H7 (cell line): ENCODE measurements around a stretch of chr6.

GRCh38 chr6:136546425-136547026, 3.7 kb downstream of the MAP7 start:
- RAMPAGE, long total RNA, result no peak

DNA sequence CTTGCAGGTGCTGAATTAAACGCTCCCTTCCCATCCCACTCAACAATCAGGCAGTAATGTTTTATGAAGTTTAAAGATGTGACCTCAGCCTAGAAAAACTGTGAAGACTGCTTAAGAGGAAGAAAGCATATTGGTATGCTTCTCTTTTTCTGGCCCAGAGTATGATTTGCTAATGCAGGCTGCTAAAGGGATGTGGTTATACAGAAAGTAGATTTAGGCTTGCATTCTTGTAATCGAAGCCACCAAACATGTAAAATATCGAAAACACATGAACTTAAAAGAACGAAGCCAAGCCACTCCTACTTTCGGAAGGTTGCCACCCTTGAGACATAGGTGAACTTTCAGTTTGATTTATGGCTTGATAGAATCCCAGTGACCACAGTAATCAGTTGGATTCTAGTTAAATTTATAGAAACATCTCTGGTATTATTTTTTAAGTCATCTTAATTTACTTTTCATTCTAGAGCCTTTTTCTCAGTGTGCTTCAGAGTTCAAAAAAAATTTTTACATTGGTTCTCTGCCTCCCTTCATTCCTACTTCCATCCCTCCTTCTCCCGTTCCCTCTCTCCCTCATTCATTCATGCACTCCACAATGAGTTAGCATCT, 40.6 kb downstream of the MAP3K5 start:
- RAMPAGE, long total RNA, result no peak

DNA sequence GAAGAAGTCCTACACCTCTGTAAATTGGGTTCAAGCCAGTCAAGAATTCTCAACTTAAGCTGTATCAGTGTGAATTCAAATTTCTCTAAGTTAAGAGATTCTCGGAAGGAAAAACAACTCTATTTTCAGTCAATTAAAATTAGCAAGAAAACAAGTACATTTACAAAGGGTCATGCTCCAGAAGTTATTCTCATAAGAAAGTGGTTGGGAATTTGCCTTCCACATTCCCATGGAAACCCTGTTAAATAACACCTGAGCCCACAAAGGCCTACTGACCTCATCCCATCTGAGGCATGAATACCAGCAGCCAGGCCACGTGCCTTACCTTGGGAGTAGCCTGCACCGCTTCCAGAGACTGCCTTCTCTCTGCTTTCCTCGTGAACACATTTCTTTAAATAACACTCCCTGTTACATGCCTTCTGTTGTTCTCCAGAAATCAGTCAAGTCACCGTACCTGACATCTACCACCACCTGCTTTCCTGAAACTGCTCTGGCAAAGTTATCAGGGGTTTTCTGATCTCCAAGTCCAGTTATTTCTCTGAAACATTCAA, 19.3 kb downstream of the MAP3K5 start:
- RAMPAGE, long total RNA, result no peak

- RAMPAGE, long total RNA, result no peak
These were observed 18.8 kb downstream of the MAP3K5 start for GRCh38 chr6:136773509-136773834.

- RAMPAGE, long total RNA, result no peak
These were observed 7.4 kb upstream of the IFNGR1 start for GRCh38 chr6:137226642-137227013.

GRCh38 chr6:137416650-137417240, 77.4 kb downstream of the OLIG3 start:
- RAMPAGE, long total RNA, result no peak

DNA sequence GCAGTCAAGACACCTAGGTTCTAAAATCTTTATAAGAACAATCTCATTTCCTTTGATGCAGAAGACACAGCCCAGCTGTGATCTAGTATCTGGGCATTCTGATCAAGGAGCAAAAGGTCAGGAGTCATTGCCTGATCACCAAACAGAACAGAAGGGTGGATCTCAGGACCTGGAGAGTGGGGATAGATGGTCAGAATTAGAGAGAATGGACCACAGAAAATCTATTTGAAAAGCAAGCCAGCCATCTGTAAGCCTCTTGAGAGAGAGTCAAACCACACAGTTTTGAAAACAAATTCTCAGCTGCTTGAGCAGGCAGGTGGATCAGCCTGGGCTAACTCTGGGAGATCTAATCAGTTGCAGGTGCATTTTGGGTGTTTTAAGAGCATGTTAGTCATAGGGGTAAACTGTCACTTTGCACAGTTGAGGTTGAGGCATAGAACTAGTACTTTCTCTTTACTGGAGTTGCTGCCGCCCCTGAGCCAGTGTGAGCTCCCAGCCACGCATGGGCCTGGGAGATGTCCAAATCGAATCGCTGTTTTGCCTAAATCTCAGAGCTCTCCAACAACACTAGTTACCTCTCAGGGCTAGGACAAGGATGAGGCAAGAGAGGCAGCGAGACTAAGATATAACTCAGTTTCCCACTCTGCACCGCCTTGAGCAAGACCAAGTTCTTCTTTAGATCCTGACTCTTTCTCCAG, 130.7 kb upstream of the TNFAIP3 start:
- RAMPAGE, long total RNA, result no peak

GRCh38 chr6:137792686-137792992, 74.4 kb upstream of the TNFAIP3 start:
- RAMPAGE, long total RNA, result no peak

GRCh38 chr6:137811162-137811780, 55.8 kb upstream of the TNFAIP3 start:
- RAMPAGE, long total RNA, result no peak

- RAMPAGE, long total RNA, result no peak
These were observed 55.2 kb upstream of the TNFAIP3 start for GRCh38 chr6:137811892-137812278.

- RAMPAGE, long total RNA, result no peak
These were observed 17.8 kb upstream of the TNFAIP3 start for GRCh38 chr6:137849214-137849771.

DNA sequence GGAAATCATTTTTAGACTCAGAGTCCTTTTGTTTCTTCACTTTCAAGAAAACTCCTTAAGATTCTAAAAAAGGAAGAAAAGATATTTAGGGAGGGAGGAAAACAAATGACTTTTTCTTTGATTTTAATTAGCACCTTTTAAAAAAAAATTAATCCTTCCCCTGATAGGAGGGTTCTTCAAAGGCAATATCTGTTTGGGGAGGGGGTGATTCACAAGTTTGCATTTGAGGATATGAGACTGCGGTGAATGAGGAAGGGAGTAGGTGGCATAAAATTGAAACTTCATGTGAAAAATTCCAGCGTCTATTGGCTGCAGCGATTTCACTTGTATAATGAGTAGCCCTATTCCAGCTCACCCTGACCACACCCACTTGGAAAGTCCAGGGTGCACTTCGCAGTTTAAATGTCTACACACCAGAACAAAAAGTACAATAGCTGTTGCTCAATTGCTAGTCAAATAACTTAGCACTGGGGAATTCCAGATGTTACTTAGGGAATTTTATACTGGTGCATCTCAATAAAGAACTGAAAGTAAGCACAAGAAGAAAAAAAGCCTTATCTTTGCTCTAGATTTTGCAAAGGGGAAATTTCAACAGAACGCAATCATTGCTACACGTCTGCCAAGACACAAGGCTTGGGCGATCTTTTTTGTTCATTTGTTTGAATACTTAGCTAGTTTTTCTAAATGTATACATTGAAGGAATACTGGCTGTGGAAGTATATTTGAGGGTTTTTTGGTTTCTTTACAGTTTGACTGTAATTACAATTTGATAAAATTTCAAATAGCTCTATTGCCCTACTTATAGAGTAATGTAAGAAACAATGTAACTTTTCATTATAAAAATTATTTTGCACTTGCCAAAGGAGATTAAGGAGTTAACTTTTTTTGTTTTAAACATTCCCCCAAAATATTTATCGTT, 6.3 kb downstream of the TNFAIP3 start:
- RAMPAGE, long total RNA, result no peak

- RAMPAGE, long total RNA, result no peak
These were observed 7.6 kb downstream of the TNFAIP3 start for GRCh38 chr6:137874750-137875011.

GRCh38 chr6:137904341-137904831, 37.3 kb downstream of the TNFAIP3 start:
- RAMPAGE, long total RNA, result no peak

GRCh38 chr6:137975189-137975630, 108.2 kb downstream of the TNFAIP3 start:
- RAMPAGE, long total RNA, result no peak

- RAMPAGE, long total RNA, result no peak
These were observed 1.0 kb upstream of the PERP start for GRCh38 chr6:138108272-138108614.

DNA sequence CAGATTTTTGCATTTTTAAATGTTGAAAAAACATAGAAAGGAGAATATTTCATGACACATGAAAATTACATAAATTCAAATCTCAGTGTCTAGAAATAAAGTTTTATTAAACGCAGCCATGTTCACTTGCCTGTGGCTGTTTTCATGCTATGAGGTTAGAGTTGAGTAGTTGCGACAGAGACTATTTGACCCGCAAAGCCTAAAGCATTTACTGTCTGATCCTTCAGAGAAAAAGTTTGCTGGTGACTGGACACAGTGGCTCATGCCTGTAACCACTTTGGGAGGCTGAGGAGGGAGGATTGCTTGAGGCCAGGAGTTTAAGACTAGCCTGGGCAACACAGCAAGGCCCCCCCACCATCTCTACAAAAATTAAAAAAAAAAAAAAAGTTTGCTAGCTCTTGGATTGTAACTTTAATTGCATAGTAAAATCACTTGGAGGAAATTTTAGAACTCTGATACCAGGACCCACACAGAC, 9.2 kb downstream of the SMIM28 start:
- RAMPAGE, long total RNA, result no peak

DNA sequence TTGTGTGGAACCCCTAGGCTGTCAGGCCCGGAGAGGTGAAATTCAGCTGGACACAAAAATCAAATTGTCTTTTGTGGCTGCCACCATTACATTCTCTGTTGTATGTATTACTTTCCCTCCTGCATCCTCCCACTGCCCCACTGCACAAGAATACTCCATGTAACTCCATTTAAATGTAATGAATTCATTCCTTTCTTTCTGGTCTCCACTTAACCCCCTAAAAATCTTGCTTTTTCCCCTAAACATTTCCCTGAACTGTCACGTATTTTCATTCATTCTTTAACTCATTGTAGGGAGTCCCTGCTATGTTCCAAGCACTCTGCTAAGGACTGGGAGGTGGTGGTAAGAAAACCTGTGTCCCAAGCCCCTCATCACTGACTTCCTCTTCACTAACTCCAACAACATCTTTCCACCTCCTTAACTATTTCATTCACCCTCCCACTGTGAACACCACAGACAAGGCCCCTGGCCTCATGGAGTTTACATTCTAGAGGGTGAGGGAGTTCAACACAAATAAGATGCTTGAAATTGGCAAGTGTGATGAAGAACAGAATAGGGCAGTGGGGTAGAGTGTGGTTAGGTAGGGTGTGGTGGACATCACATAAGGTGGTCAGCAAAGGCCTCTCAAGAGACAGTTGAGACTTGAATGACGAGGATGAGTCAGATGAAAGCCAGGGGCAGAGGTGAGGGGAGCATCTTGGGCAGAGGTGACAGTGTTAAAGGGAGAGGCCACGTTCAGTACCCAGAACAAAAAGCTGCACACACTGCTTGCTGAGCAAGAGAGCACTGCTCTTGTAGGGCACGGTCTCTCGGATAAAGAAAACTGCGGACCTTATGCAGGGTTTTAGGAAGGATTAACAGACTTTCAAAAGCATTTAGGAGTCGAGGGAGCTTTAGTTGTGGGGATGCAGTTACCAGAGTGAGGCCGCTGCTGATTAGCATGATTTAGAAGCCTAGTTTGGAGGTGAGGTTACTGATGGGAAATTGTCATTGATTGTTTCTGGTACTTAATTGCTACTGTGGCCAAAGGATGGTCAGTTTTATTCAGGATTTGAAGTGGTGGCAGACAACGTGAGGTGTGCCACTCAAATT, 9.8 kb downstream of the HEBP2 start:
- RAMPAGE, long total RNA, result no peak

GRCh38 chr6:138497260-138497729, 2.0 kb downstream of the NHSL1 start:
- RAMPAGE, long total RNA, result no peak

- RAMPAGE, long total RNA, result no peak
These were observed 55.5 kb upstream of the NHSL1 start for GRCh38 chr6:138554826-138555236.